H1 (cell line): ENCODE measurements around a stretch of chr4.

- RRBS = no CpG with 5 or more reads among the region's 2 CpGs
CAGE:
- cytosol, long polyA plus RNA = no peak
- long polyA plus RNA = no peak
- nucleus, long polyA plus RNA = no peak
Observed at GRCh38 chr4:94442204-94442728, 9.5 kb upstream of the PDLIM5 start.

- RRBS = no CpG with 5 or more reads among the region's 4 CpGs
CAGE:
- cytosol, long polyA plus RNA = no peak
- long polyA plus RNA = no peak
- nucleus, long polyA plus RNA = no peak
Observed at GRCh38 chr4:94520867-94521655, 69.3 kb downstream of the PDLIM5 start.

DNA sequence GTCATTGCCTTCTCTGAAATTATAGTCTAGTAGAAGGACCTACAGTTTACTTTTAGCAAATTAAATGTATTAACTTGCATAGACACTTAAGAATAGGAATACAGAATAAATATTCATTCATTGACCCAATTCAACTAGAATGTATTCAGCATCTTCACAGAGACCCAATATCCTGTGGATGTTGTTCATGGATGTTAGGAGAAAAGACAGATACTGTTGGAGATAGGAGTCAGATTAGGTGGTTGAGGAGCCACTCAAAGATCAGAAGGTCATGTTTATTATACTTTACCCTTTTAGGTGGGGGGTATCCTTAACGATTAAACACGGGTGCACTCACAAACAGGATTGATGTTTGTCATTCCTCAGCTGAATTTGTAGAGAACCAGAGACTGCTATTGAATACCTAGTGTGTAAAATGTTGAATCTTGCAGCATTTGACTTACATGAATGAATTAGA, 121.0 kb downstream of the PDLIM5 start:
- RRBS = no CpG with 5 or more reads among the region's 2 CpGs
CAGE:
- cytosol, long polyA plus RNA = no peak
- long polyA plus RNA = no peak
- nucleus, long polyA plus RNA = no peak

DNA sequence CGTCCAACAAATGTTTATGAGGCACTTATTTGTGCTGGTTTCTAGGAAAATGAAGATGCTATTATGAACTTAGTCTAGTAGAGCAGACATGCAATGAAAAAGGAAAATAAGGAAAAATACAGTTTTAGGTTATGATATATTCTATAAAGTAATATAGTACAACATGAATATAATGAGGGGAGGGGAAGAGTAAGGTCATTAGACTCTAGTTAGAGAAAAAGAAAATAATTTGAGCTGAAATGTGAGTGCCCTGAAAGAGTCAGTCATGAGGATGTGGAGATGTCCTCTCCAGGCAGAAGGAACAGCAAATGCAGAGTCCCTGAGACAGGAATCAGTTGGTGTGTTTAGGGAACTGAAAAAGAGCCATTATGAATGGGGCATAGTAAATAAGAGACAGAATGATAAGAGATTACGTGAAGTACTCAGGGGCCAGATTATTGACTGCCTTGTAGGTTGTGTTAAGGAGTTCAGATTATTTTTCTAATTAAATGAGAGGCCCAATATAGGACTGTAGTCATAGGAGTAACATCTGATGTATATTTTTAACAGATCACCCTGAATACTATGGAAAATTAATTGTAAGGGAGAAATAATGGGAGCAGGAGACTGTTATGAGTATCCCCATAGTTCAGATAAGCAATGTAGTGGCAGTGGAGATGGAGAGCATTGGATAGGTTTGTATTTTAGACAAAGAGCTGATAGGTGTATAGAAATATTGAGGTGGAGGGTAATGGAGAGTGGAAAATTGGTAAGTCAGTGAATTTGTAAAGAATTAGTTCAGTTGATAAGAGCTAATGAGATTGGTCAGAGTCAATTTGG, 147.1 kb downstream of the PDLIM5 start:
- RRBS = no CpG with 5 or more reads among the region's 2 CpGs
CAGE:
- cytosol, long polyA plus RNA = no peak
- long polyA plus RNA = no peak
- nucleus, long polyA plus RNA = start-site peak on the plus strand centred at position 402 of the sequence, 53 bp wide, 10 reads

DNA sequence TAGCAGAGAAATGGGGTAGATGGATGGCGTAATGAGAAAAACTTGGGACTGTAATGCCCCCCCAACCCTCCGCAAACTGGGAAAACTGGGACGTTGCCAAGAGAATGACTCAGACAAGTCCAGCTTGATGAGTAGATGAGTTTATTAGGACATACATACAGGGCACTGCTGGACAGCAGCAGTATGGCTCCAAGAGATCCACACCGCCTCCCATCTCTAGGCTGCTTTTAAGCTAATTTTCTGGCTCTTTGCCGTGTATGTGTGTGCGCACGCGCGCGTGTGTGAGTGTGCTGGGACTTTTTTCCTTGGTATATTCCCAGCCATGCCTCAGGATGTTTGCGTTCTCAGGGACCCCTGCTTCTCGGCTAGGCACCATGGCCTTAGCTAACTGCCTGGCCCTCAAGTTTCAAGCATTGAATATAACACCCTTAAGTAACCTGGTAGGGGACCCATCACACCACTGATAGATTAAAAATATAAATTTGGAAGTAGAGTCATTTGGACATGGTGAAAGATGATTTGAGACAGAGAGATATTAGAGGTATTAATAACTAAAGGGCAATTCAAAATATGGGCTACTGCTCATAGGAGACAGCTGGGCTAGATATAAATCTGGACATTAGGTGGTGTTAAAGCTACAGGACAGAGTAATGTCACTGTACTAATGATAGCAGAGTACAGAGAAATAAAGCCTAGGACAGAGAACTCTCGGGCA, 151.8 kb downstream of the PDLIM5 start:
- RRBS = no CpG with 5 or more reads among the region's 13 CpGs
CAGE:
- cytosol, long polyA plus RNA = no peak
- long polyA plus RNA = no peak
- nucleus, long polyA plus RNA = no peak

GRCh38 chr4:94604824-94605237, 152.9 kb upstream of the BMPR1B start:
- RRBS = no CpG with 5 or more reads among the region's 3 CpGs
CAGE:
- cytosol, long polyA plus RNA = no peak
- long polyA plus RNA = no peak
- nucleus, long polyA plus RNA = no peak

- RRBS = no CpG with 5 or more reads among the region's 7 CpGs
CAGE:
- cytosol, long polyA plus RNA = no peak
- long polyA plus RNA = no peak
- nucleus, long polyA plus RNA = no peak
Observed at GRCh38 chr4:94654017-94654886, 103.5 kb upstream of the BMPR1B start.

- RRBS = no CpG with 5 or more reads among the region's 6 CpGs
CAGE:
- cytosol, long polyA plus RNA = no peak
- long polyA plus RNA = no peak
- nucleus, long polyA plus RNA = no peak
Observed at GRCh38 chr4:94670778-94671368, 86.9 kb upstream of the BMPR1B start.

DNA sequence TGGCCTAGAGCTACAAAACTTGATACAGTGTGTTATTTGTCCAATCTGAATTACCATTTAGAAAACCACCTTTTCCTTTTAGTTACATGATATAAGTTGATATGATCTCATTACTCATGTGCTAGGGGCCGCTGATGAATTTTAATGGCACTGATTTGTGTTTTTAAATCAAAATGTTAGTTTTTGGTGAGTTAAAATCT, 2.1 kb downstream of the BMPR1B start:
- RRBS = no CpG with 5 or more reads among the region's 1 CpG
CAGE:
- cytosol, long polyA plus RNA = no peak
- long polyA plus RNA = no peak
- nucleus, long polyA plus RNA = no peak

DNA sequence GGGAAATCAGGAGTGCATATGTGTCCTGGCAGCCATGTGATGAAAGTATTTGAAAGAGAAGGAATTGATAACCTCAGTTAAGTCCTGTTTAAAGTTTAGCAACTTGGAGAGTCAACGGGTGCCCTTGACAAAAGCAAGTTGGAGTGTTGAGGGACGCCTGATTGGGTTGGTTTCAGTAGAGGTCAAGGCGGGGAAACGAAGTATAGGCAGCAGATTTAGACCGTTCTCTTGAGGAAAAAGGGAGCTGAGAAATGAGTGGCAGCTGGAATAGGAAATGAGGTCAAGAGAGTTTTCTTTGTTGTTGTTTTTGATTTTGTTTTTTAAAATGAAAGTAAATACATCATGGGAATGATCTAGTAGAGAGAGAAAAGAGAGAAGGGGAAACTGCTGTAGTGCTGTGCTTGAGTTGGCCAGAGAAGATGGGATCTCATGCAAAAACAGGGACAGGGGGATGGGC, 91.5 kb downstream of the BMPR1B start:
- RRBS = no CpG with 5 or more reads among the region's 5 CpGs
CAGE:
- cytosol, long polyA plus RNA = no peak
- long polyA plus RNA = no peak
- nucleus, long polyA plus RNA = no peak

- RRBS = no CpG with 5 or more reads among the region's 5 CpGs
CAGE:
- cytosol, long polyA plus RNA = no peak
- long polyA plus RNA = no peak
- nucleus, long polyA plus RNA = no peak
Observed at GRCh38 chr4:95255784-95256130, 293.0 kb downstream of the UNC5C start.

- RRBS = no CpG with 5 or more reads among the region's 20 CpGs
CAGE:
- cytosol, long polyA plus RNA = no peak
- long polyA plus RNA = no peak
- nucleus, long polyA plus RNA = no peak
Observed at GRCh38 chr4:95548275-95548604, 533 bp downstream of the UNC5C start.

DNA sequence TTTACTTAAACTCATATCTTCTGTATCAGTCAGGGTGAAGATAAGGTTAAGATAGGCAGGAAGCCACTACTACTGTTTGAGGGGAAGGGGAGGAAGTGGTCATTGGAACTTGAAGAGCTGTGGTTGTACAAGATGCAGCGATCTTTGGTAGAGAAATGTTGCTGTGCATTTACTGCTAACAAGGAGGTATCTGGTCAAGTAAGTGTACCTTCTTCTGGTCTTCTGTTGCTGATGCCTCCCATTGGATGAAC, 47.8 kb upstream of the TSPAN5 start:
- RRBS = no CpG with 5 or more reads among the region's 1 CpG
CAGE:
- cytosol, long polyA plus RNA = no peak
- long polyA plus RNA = no peak
- nucleus, long polyA plus RNA = no peak

DNA sequence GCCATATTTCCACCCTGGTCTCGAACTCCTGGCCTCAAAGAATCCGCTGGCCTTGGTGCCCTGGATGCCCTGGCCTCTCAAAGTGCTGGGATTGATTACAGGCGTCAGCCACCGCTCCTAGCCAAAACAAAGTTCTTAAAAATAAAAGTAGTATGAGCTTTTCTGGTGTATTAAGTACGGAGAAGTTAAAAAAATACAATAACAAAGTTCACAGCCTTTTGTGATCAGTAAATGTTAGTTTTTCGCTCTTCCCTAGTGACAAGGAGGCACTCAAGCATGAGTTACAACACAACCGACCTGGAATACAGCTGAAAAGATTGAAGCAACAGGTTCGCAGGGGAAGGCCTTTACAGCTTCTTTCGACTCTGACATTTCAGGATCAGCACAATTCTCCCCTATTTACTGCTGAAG, 972 bp upstream of the METAP1 start:
- RRBS = no CpG with 5 or more reads among the region's 9 CpGs
CAGE:
- cytosol, long polyA plus RNA = no peak
- long polyA plus RNA = no peak
- nucleus, long polyA plus RNA = no peak

DNA sequence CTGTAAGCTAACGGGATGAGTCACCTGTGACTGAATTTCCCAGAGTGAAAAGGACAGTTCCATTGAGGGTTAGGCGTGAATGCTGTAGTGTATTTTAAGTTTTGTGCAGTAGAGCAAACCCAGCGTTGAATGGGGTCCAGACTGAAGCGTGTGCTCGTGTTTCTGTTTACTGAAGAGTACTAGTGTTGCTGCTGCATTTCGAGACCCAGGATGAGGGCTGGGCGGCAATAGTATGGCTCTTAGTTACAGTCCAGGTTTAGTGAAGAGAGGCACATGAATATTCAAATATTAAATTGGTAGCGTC, 985 bp downstream of the METAP1 start:
- RRBS = no CpG with 5 or more reads among the region's 8 CpGs
CAGE:
- cytosol, long polyA plus RNA = no peak
- long polyA plus RNA = no peak
- nucleus, long polyA plus RNA = no peak

- RRBS = no CpG with 5 or more reads among the region's 3 CpGs
CAGE:
- cytosol, long polyA plus RNA = no peak
- long polyA plus RNA = no peak
- nucleus, long polyA plus RNA = no peak
Observed at GRCh38 chr4:99310570-99311232, 10.5 kb downstream of the ADH1B start.

GRCh38 chr4:99318705-99318994, 2.6 kb downstream of the ADH1B start:
- RRBS = no CpG with 5 or more reads among the region's 2 CpGs
CAGE:
- cytosol, long polyA plus RNA = no peak
- long polyA plus RNA = no peak
- nucleus, long polyA plus RNA = no peak

DNA sequence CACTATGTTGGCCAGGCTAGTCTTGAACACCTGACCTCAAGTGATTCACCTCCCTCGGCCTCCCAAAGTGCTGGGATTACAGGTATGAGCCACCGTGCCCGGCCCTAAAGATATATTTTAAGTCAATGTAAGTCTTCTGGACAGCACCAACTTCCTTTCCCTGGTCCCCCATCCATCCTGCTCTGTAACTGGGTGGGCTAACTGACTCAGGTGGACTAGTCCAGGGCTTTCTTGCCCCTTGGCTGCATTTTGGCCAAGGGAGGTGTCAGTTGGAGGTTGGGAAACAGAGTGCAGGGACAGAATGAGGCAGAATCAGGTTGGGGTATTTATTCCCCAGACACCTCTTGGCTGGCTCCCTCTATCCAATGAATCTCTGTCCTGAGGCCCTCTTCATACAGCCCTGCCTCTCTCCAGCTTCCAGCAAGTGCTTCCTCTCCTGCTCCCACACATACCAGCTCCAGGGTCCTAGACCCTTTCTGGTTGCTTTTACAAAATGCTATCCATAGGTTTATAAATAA, 25.6 kb upstream of the ADH7 start:
- RRBS = no CpG with 5 or more reads among the region's 3 CpGs
CAGE:
- cytosol, long polyA plus RNA = no peak
- long polyA plus RNA = no peak
- nucleus, long polyA plus RNA = no peak

DNA sequence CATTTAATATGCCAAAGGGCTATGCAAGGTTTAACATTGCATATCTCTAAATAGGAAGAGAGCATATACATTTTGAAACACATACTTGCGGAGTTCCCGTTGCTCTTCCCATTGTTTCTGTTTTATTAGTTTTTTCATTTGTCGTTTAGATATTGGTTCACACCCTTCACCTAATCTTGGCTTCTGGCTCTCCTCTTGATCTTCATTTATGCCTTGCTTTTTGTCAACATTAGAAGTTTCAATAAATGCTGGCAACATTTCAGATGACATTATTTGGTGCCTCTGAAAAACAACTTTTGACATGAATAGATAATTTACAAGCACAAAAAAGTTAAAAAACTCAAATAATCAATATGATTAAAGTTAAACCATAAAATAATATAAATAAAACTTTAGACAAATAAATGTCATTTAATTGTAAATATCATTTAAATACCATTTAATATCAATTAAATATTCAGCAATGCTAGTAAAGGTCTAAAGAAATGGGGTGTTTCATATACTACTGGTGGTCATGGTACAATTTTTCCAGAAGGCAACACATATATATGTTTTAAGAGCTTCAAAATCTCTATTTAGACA, 4.7 kb downstream of the TRMT10A start:
- RRBS = no CpG with 5 or more reads among the region's 3 CpGs
CAGE:
- cytosol, long polyA plus RNA = no peak
- long polyA plus RNA = no peak
- nucleus, long polyA plus RNA = no peak

DNA sequence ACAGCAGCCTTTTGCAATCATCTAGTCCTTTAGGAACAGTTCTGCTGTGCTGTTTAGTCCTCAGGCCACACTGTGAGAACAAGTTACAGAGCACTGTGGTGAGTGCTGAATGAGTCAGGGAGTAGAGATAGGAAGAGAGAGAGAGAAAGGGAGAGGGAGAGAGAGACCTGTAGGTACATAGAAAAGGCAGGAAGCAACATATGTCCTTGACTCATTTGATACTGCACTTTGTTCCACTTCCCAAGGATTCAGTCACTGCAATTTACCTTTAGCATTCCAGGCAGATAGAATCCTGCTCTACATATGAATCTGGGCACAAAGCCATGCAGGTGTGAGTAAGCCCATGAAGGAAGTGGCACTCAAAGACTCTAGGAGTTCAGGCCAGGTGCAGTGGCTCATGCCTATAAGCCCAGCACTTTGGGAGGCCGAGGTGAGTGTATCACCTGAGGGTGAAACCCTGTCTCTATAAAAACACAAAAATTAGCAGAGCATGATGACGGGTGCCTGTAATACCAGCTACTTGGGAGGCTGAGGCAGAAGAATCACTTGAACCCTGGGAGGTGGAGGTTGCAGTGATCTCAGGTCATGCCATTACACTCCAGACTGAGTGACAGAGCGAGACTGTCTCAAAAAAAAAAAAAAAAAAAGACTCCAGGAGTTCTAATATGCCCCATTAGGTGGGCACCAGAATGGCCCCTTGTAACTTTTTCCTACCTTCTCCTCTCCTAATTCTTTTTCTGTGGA, 900 bp upstream of the DAPP1 start:
- RRBS = no CpG with 5 or more reads among the region's 3 CpGs
CAGE:
- cytosol, long polyA plus RNA = no peak
- long polyA plus RNA = no peak
- nucleus, long polyA plus RNA = no peak